SK-N-SH (cell line): Measurements from ENCODE around the genes DHX32 and DOCK1.

- RRBS = no CpG with 5 or more reads among the region's 9 CpGs
CAGE:
- cytosol, long polyA plus RNA = no peak
- long polyA plus RNA = no peak
- nucleus, long polyA plus RNA = no peak
These were observed 14.2 kb downstream of the DHX32 start for GRCh38 chr10:125866815-125867302.

DNA sequence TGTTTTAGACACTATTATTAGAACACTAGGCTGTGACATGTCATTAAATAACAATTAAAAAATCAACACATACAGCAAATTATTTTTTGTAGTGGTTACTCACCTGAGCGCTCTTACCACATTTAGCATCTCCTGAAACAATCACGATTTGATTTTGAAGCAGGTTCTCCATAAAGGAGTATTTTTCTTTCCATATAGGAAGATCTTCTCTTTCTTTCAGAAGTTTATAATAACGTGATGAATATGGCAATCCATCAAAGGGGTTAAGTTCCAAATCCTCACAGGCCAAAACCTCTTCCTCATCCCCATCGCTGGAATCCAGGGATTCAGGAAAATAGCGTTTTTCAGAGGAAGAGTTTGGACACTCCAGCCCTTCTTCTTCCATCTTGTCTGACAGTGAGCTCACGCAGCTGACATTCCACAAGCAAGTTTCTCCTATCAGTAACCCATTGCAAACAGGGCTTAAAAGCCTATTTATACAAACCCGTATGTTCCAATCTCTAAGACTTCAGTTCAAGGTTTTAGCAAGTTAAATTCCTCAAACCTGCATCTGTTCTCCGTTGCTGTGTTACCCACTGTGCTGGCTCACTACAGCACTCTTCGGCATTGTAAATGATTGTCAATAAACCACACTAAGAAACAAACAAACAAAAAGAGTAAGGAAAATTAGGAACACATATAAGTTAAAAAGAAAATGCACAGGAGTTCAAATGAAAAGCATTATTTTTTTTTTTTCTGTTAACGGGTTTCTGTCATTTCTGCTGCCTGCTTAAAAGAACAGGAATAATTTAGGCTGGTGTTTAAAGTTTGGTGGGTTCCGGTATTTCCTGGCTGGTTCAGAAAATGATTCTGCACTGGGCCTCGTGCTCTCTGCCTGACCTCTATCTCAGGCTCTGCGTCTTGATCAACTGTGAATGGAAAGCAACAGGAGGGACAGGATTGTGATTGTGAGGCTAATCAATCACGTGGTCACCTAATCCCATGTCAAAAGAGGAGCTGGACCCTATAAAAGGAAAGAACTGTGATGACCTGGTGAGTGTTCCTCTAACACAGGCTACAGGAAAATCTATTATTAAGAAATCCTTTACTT is at the start of gene DHX32:
TSS of gene DHX32 (minus strand) at position 853 of the 1,090 bp plus-strand sequence.
- RRBS = no CpG with 5 or more reads among the region's 14 CpGs
CAGE:
- cytosol, long polyA plus RNA = no peak
- long polyA plus RNA = no peak
- nucleus, long polyA plus RNA = no peak

DNA sequence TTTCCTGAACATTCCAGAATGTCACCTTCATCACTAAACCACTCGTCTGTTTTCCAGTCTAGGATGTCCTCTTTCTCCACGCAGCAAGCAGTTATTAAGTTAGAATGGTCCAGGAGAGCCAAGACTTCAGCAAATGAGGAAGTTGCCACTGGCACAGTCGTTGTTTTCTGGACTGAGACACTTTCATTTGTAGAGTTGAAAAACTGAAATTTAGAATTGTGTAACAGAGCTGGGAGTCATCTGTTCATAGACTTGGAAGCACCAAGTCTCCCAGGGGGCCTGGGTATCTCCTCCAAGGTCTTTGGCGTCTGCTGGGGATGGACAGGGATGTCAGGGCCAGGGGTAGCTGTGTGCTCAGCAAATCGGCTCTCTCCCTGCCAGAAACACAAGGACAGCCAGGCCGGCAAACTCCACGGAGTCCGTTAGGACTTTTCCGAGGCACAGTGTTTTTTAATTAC is 208.4 kb downstream of the FANK1 start:
- RRBS = no CpG with 5 or more reads among the region's 9 CpGs
CAGE:
- cytosol, long polyA plus RNA = no peak
- long polyA plus RNA = no peak
- nucleus, long polyA plus RNA = no peak

- RRBS = no CpG with 5 or more reads among the region's 28 CpGs
CAGE:
- cytosol, long polyA plus RNA = no peak
- long polyA plus RNA = no peak
- nucleus, long polyA plus RNA = no peak
These were observed 23.3 kb upstream of the DOCK1 start for GRCh38 chr10:126881736-126882591.

- RRBS = 1% methylated on average over 51 of the region's 97 CpGs
CAGE:
- cytosol, long polyA plus RNA = no peak
- long polyA plus RNA = no peak
- nucleus, long polyA plus RNA = start-site peak on the plus strand at chr10:126905389-126905458, 66 and 159 reads in 2 replicates
These were observed at the start of gene DOCK1 for GRCh38 chr10:126905153-126905751. DOCK1 (plus strand) TSS chr10:126905428.

DNA sequence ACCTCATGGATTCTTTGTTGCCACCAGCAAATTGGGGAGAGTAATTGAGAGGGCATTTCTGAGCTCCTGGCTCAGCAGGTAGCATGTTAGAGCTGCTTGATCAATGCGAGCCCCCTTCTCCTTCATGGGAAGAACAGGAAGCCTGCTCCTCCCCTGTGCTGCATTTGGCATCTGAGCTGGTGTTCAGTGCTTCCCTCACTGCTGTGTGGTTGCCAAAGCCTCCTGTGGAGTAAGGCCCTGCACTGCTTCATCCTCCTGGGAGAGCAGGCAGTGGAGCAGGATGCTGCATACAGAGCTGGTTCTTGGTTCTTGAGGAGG is 127.3 kb upstream of the INSYN2A start:
- RRBS = no CpG with 5 or more reads among the region's 1 CpG
CAGE:
- cytosol, long polyA plus RNA = no peak
- long polyA plus RNA = no peak
- nucleus, long polyA plus RNA = no peak

- RRBS = no CpG with 5 or more reads among the region's 19 CpGs
CAGE:
- cytosol, long polyA plus RNA = no peak
- long polyA plus RNA = no peak
- nucleus, long polyA plus RNA = no peak
These were observed 156.4 kb upstream of the NPS start for GRCh38 chr10:127392669-127393167.

DNA sequence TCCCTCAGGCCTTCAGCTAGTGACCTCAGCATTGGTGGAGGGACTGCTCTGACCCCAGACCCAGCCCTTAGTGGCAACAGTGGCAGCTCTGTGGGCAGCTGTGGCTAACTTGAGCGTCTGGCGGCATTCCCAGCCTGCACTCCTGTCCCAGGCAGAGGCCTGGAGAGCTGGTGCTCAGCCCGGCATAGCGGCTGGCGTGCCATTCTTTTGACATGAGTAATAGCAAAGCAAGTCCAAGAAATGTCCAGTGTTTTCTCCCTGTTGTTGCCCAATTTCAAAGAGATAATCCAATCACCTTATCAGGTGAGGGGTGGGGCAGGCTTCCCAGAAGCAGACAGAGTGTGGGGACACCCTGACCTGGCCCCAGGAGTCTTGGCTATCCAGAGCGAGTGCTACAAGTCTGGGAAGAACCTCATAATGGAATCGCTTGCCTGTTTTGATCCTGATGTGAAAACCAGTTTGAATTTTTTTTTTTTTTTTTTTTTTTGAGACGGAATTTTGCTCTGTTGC is 16.1 kb downstream of the PTPRE start:
- RRBS = no CpG with 5 or more reads among the region's 8 CpGs
CAGE:
- cytosol, long polyA plus RNA = no peak
- long polyA plus RNA = no peak
- nucleus, long polyA plus RNA = no peak

DNA sequence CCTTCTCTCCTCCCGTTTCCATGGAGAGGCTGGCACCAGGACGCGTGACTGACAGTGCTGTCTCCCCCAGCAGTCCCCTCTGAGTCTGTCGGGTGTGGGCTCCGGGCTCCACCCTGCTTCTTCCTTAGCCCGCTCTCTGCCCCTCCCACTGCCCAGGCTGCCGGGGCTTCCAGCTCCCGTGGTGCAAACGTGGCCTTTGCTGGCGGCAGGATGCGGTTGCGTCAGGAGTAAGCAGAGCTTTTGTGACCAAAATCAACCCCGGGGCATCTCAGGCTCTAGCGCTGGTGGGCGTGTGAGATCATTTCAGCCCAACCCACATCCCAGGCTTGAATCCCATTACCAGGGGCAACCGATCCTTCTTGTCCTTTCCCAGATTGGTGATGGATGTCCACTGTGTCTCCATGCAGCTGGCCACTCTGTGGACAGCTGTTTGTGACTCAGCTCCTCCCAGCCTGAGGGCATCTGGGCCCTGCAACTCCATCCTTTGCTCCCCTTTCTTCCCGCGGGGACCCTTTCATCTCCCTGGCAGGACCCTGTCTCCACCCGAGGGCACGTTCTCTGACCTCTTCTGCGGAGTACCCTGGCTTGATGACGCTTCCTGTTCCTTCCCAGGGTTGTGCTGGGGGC is 28.3 kb downstream of the PTPRE start:
- RRBS = 96% methylated on average over 6 of the region's 22 CpGs
CAGE:
- cytosol, long polyA plus RNA = no peak
- long polyA plus RNA = no peak
- nucleus, long polyA plus RNA = no peak

- RRBS = no CpG with 5 or more reads among the region's 9 CpGs
CAGE:
- cytosol, long polyA plus RNA = no peak
- long polyA plus RNA = no peak
- nucleus, long polyA plus RNA = no peak
These were observed 32.7 kb downstream of the PTPRE start for GRCh38 chr10:127939175-127940345.

- RRBS = no CpG with 5 or more reads among the region's 6 CpGs
CAGE:
- cytosol, long polyA plus RNA = no peak
- long polyA plus RNA = no peak
- nucleus, long polyA plus RNA = no peak
These were observed 41.9 kb downstream of the PTPRE start for GRCh38 chr10:127948721-127949302.

GRCh38 chr10:128047242-128048065 is 78.8 kb downstream of the MKI67 start:
- RRBS = 97% methylated on average over 6 of the region's 23 CpGs
CAGE:
- cytosol, long polyA plus RNA = no peak
- long polyA plus RNA = no peak
- nucleus, long polyA plus RNA = no peak

DNA sequence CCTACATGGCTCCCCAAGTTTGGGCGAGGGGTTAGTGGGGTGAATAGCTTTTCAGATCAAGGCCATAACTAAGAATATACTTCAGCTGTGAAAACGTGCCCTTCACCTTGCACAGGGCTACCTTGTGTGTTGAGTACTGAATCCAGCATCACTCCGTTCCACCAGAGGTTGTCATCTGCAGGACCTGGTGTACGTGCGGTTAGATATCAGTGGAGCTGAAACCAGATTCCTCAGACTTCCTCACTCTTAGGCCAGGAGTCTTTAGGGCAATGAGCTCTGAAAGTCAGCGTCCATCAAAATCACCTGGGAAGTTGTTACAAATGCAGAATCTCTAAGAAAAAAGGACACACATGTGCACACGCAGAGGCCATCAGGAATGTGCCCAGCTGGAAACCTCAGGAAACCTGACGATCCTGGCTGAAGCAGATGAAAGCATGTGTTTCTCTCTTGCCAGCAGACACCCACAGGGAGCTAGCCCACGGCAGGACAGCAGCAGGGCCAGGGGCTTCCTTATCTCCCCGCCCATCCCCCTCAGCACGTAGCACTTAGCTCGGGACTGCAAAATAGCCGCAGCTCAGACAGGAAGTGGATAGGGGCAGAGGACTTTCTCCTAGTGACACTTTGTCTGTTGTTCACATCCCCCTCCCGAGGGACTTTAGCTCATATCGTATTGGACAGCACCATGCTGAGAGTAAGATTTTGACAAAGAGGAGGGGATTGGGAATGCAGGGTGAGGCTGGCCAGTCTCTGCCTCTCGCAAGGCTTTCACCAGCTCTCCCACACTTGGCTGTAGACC is 64.0 kb downstream of the MKI67 start:
- RRBS = no CpG with 5 or more reads among the region's 16 CpGs
CAGE:
- cytosol, long polyA plus RNA = no peak
- long polyA plus RNA = no peak
- nucleus, long polyA plus RNA = no peak

GRCh38 chr10:128156913-128157506 is 30.8 kb upstream of the MKI67 start:
- RRBS = no CpG with 5 or more reads among the region's 6 CpGs
CAGE:
- cytosol, long polyA plus RNA = no peak
- long polyA plus RNA = no peak
- nucleus, long polyA plus RNA = no peak

DNA sequence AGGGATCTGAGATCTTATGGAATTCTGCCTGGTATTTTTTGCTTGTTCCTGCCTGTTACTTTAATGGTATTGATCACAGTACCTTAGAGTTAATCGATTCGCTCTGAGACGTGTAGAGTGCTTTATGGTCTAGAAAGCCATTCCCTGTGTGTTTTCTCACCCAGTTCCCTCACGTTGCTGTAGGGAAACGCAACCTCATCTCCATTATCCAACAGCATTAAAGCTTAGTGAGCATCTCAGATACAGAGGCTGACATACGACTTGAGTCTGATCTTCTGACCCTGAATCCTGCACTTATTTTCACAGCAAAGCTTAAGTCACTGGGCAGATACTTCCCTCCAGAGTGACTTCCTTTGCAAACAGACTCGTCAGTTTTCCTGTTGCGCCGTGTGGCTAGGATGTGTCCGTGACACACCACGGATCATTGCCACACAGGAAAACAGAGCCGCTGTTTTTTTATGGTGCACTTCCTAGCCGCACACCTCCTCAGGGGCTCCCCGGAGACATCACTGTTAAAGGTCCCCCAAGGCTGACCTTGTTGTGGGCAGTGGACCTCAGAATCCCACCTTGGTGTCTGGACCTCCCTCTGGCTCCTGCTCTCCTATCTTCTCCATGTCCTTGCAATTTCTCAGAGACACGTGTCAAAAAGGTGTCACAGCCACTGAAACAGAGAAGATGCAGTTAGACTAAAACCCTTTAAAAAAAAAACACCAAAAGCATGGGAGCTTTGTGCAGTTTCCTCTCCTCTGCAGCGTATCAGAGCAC is 94.9 kb upstream of the MKI67 start:
- RRBS = no CpG with 5 or more reads among the region's 16 CpGs
CAGE:
- cytosol, long polyA plus RNA = no peak
- long polyA plus RNA = no peak
- nucleus, long polyA plus RNA = no peak

GRCh38 chr10:129277764-129278284 is 189.2 kb upstream of the MGMT start:
- RRBS = 67% methylated on average over 9 of the region's 18 CpGs
CAGE:
- cytosol, long polyA plus RNA = no peak
- long polyA plus RNA = no peak
- nucleus, long polyA plus RNA = no peak

DNA sequence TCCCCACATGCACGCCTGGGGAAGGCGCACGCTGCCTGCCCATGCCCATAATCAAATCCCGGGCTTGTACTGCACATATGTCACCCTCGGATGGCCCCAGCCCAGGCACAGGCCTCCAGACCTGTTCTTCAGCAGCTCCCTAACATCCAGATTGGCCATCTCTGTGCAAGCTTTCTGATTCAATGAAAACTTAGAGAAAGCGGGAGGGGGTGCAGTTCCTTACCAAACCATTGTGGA is 14.6 kb downstream of the EBF3 start:
- RRBS = no CpG with 5 or more reads among the region's 6 CpGs
CAGE:
- cytosol, long polyA plus RNA = no peak
- long polyA plus RNA = no peak
- nucleus, long polyA plus RNA = no peak

DNA sequence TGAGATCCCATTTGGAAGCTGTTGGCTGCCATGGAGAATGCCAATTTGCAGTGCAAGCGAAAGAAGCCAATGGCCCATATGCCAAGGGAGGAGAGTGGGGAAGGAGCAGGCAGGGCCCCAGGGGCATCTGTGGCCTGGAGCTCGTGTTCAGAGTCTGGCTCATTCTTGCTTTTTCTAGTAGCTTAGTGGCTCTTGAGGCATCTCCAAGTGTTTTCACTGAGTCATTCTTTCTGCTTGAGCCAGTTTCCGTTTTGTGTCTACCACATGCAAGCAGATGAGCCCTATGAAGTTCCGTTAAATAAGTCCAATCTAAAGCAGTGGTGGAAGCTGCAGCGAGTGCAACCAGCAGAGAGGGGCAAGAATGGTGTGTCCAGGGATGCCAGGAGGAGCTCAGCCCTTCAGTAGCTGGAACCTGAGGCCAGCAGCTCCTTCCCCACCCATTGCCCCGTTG is 57.3 kb upstream of the EBF3 start:
- RRBS = no CpG with 5 or more reads among the region's 6 CpGs
CAGE:
- cytosol, long polyA plus RNA = no peak
- long polyA plus RNA = no peak
- nucleus, long polyA plus RNA = no peak

DNA sequence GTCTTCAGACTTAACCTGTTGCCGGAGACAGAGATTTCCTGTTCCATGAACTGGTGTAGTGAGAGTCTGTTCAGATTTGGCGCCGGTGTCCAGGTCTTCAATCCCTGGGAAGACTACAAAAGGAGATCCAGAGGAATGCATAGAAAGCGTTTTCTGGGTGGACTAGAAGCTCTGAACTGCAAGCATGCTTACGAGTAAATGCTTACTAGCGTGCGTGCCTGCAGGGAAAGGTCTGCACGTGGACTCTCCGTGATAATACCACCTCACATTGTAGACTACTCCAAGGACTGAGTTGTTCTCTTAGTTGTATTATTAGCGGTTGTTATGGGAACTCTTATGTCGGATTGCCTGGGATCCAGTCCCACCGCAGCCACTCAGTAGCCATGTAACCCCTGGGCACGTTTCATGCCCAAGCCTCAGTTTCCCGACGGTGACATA is 958 bp downstream of the GLRX3 start:
- RRBS = 9% methylated on average over 2 of the region's 15 CpGs
CAGE:
- cytosol, long polyA plus RNA = no peak
- long polyA plus RNA = no peak
- nucleus, long polyA plus RNA = no peak

- RRBS = no CpG with 5 or more reads among the region's 22 CpGs
CAGE:
- cytosol, long polyA plus RNA = no peak
- long polyA plus RNA = no peak
- nucleus, long polyA plus RNA = no peak
These were observed 8.7 kb upstream of the PPP2R2D start for GRCh38 chr10:131891987-131892581.